Mesenchymal stem cell of adipose (primary cell): Measurements from ENCODE around the genes TIAM1 and URB1.

GRCh38 chr21:31172126-31172783, 134.0 kb upstream of the KRTAP19-8 start:
- CAGE, long polyA plus RNA: no peak

GRCh38 chr21:31343368-31344756, at the start of gene TIAM1:
Gene TIAM1, minus strand, starts transcription at chr21:31344261.
- CAGE, long polyA plus RNA: no peak

- CAGE, long polyA plus RNA: no peak
These were observed 11.8 kb upstream of the SOD1 start for GRCh38 chr21:31647680-31648101.

GRCh38 chr21:31676267-31677062, 17.0 kb downstream of the SOD1 start:
- CAGE, long polyA plus RNA: no peak

- CAGE, long polyA plus RNA: no peak
These were observed 17.9 kb downstream of the SOD1 start for GRCh38 chr21:31677134-31678027.

DNA sequence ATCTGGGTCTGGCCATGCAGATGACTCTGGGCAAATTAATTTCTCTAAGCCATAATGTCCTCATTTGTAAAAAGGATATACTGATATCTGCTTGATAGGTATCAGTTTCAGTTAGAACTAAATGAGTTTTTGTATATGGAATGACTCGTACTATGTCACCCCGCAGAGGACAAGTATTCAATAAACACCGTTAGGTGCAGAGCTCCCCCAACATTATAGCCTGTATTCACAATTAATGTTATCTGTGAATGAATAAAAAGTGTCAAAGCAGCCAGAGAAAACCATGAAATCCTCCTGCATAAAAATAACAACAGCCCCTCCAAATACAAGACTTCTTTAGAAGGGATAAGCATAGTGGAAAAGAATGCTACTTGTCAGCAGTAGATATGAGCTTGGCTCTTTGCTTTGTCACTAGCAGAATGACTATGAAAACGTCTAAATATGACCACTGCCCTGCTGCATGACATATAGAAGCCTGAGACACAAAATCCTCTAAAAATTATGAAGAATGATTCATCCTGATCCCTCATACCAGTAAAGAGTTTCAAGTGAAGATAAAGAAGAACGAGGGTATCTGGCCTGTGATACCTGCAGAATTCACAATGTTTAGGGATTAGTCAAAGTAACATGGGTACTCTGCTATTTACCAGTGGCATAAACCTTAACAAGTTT, 17.7 kb downstream of the SCAF4 start:
- CAGE, long polyA plus RNA: no peak

DNA sequence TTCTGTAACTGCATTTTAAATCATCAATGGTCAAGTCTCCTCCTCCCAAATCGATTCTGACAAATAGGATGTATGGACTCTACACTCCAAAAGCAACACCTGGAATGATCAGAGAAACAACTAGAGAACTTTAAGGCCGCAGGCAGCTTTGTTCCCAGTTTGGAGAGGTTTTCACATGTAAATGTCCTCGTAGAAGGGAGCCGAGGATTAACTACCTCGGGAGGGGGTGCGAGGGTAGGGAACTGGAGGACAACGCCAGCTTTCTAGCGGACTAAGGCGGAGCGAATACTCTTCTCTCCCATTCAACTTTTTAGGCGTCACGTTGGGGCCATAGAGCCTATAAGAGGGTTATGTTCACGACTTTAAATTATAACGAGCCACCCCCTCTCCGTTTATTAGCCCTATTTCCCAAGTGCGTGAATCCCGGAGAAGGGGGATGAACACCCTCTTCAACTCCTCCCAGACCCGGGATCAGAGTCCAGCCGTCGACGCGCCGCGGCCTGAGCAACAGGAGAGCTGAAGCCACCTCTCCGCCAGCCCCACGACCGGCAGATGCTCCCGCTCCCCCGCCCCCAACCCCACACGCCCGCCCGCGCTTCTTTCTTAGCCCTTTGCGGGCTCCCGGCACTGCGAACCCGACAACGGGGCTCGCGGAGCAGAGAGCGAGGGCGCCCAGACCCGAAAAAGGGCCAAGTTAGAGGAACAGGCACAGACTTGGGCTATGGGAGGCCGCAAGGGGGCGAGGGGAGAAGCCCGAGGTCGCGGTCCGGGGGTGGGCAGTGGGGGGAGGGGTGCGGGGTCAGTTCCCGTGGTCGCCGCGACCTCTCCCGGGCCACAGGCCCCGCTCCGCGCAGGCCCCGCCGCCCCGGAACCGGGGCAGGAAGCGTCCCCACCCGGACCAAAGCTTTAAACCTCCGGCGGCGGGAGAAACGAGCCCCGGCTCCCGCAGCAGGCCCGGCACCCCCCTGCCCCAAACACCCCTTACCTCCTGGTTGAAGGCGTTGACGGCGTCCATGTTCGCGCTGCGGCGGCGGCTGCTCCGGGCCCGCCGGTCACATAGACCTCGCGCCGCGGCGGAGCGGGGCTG, 897 bp downstream of the SCAF4 start:
- CAGE, long polyA plus RNA: no peak

GRCh38 chr21:31938247-31938806, 65.5 kb downstream of the HUNK start:
- CAGE, long polyA plus RNA: no peak

DNA sequence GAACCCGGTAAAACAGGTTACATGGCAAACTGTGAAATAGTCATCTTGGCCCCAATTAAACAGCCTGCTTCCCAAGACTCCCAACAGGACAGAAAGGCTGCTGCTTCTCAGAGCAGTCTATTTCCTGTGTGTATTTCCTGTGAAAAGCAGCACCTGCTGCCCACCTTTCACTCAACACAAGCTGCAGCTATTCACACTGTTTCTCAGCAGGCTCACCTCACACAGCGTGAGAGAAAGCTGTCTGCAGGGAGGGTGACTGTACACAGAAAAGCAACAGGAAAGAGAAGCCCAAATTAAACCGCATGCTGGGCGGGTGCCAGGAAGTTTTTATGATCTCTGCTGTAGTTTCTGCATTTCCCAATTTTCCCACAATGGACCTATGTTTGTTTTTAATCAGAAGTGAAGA, 44.0 kb downstream of the URB1 start:
- CAGE, long polyA plus RNA: no peak

GRCh38 chr21:32350502-32350702, 42.4 kb downstream of the URB1 start:
- CAGE, long polyA plus RNA: no peak

GRCh38 chr21:32389263-32389776, 3.5 kb downstream of the URB1 start:
- CAGE, long polyA plus RNA: no peak

GRCh38 chr21:32392713-32393493, at the start of gene URB1:
Gene URB1, minus strand, starts transcription at chr21:32393012.
- CAGE, long polyA plus RNA: no peak

DNA sequence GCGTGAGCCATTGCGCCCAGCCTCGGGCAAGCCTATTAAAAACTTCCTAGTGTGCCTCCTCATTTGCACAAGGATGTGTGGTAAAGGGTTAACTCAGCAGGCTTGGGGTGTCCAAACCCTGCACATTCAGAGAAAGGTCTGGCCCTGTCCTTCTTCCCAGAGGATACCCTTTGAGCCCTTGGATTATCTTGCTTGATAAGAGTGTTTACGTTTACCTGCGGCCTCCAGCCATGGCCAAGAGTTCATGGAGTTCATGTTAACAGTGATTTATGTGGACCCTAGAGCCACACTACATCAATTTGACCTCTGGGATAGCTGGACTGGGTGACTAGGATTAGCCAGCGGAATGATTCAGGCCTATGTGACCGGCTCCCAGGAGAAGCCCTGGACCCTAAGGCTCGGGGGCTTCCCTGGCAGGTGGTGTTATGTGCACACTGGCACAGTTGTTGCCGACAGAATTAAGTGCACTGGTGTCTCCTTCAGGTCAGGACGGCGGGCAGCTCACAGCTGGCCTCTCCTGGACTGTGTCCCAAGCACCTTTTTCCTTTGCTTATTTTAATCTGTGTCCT, 7.7 kb upstream of the TCP10L start:
- CAGE, long polyA plus RNA: no peak

GRCh38 chr21:33211984-33212887, 17.5 kb upstream of the IFNAR2 start:
- CAGE, long polyA plus RNA: no peak

DNA sequence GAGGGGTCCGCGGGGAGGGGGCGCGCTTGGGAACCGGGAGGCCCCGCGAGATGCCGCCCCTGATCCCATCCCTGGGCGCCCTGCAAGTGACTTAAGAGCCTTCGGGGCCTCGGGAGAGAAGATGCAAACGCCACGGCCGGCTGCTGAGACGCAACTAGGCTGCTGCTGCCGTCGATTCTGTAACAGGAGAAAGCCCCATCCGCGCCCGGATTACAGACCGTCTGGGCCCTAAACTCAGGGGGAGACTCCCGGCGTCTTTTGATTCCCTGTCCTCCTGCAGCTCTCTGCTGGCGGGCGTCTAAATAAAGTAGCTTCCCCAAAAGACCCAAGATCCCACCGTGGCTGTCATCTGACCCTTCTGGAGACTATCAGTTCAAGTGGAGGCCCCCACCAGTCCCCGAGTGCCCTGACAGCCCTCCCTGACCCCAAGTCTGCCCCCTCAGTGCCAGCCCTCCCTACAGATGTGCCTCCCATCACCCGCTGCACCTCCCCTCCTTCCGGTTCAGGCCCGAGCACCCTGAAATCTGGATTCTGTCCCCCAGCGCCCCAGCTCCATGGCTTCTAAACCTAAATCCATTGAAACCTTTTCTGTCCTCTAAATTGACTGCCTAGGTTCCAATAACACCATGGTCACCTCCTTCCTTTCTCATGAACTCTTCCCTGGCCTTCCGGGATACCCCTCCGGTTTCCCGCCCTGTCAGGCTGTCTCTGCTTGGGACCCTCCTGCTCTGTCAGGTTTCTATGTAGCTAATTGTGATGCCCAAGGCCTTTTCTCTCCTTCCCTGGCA, 544 bp downstream of the IL10RB start:
- CAGE, long polyA plus RNA: no peak

GRCh38 chr21:33286086-33286745, 20.0 kb downstream of the IL10RB start:
- CAGE, long polyA plus RNA: no peak

- CAGE, long polyA plus RNA: no peak
These were observed 32.0 kb upstream of the IFNGR2 start for GRCh38 chr21:33371217-33371703.

DNA sequence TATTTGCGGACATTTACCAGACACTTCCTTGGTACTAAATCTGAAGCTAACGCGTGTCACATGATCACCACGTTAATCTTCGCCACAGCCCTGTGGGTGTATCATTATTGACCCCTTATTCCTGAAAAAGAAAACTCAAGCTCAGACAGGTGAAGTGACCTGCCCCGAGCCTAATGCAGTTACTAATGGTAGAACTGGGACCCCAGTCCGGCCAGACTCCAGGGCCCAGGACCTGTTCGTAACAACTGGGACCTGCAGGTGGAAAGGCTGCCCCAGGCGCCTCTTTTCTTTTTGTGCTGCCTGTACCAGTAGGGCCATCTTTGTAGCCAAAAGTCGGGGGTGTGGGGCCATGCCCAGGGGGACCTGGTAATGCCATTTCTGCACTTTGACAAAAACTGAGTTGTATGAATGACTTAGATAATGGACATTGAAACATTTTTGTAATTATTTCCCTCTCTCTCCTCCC, 11.2 kb downstream of the IFNGR2 start:
- CAGE, long polyA plus RNA: no peak

DNA sequence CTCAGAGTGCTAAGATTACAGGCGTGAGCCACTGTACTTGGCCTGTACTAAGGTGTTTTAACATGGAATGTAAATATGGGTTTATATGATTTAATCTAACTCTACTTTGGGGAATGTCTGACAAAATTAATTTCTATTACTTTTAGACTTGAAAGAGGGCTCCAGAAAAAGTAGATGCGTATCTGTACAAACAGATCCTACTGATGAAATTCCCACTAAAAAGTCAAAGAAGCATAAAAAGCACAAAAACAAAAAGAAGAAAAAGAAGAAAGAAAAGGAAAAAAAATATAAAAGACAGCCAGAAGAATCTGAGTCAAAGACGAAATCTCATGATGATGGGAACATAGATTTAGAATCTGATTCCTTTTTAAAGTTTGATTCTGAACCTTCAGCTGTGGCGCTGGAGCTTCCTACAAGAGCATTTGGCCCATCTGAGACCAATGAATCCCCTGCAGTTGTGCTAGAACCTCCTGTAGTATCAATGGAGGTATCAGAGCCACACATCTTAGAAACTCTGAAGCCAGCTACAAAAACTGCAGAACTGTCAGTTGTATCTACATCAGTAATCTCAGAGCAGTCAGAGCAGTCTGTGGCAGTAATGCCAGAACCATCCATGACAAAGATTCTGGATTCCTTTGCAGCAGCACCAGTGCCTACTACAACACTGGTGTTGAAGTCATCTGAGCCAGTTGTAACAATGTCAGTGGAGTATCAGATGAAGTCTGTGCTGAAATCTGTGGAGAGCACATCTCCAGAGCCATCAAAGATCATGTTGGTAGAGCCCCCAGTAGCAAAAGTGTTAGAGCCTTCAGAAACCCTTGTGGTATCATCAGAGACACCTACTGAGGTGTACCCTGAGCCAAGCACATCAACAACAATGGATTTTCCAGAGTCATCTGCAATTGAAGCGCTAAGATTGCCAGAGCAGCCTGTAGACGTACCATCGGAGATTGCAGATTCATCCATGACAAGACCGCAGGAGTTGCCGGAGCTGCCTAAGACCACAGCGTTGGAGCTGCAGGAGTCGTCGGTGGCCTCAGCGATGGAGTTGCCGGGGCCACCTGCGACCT, 6.8 kb downstream of the SON start:
- CAGE, long polyA plus RNA: no peak

- CAGE, long polyA plus RNA: no peak
These were observed 10.8 kb downstream of the SON start for GRCh38 chr21:33553536-33554087.